ENCODE data around the genes OTOL1 and GOLIM4.

- RRBS: no CpG with 5 or more reads among the region's 3 CpGs
Observed at GRCh38 chr3:160804770-160805387, 48.8 kb downstream of the PPM1L start.

DNA sequence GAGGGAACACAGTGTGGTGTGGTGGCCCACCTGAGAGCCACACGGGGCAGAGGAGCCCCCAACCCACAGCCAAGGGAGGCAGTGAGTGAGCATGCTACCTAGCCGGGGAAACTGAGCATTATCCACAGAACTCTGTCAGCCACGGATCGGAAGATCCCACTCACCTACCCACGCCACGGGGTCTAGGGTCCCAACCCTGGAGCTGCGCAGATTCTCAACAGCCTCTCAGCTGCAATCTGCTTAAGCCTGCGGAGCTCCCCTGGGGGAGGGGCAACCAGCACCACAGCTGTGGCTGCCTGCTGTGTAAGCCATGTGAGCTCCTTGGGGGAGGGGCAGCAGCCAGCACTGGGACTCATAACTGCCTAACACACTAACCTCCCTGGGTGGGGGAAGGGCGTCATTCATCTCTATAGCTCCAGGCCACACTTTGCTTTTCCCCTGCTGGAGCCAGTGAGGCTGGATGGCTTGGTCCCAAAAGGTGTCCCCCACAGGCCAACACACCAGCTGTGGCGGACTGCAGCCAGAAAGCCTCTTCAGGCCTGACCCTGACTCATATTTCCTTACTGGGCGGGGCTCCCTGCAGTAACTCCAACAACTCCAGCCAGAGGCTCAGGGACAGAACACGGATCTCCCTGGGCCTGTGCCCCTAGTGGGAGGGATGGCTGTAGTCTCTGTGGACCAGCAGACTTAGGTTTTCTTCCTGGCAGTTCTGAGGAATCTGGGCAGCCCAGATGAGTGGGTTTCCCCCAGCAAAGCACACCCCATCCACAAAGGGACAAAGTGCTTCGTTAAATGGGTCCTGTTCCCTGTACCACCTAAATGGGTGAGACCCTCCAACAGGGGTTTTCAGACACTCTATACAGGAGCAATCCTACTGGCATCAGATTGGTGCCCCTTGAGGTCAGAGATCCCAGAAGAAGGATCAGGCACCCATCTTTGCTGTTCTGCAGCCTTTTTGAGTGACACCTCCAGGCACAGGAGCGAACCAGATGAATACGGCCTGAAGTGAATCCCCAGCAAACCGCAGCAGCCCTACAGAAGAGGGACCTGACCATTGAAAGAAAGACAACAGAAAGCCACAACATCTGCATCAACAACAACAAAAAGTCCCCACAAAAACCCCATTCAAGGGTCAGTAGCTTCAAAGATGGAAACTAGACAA lies 129.9 kb downstream of the PPM1L start:
- RRBS: no CpG with 5 or more reads among the region's 16 CpGs

- RRBS: no CpG with 5 or more reads among the region's 1 CpG
Observed at GRCh38 chr3:160981243-160981585, 123.9 kb downstream of the B3GALNT1 start.

GRCh38 chr3:161016404-161016832 lies 88.7 kb downstream of the B3GALNT1 start:
- RRBS: no CpG with 5 or more reads among the region's 4 CpGs

DNA sequence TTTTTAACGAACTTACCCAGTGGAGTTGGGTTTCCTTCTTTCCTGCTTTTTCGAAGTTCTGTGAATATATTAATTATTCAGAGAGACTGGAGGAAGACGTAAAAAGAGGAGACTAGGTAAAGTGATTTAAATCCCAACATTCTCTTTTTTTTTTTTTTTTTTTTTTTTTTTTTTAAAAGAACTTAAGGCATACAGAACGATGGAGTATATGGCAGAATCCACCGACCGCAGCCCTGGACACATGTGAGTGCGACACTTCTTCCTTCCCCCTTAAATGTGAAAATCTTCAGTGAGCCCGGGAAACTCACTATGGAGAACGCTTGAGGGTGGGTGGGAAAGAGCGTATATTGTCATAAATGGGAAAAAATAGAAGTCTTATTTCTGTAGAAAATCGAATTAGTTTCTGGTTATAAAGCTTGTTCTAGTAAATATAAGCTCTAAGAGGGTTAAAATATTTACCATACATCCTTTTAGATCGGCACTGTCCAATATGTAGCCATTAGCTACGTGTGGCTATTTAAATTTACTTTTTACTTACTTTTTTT lies 776 bp downstream of the NMD3 start:
- RRBS: no CpG with 5 or more reads among the region's 13 CpGs

- RRBS: no CpG with 5 or more reads among the region's 1 CpG
Observed at GRCh38 chr3:161496561-161496960, at the start of gene OTOL1. Gene OTOL1 (plus strand): TSS chr3:161496808.

DNA sequence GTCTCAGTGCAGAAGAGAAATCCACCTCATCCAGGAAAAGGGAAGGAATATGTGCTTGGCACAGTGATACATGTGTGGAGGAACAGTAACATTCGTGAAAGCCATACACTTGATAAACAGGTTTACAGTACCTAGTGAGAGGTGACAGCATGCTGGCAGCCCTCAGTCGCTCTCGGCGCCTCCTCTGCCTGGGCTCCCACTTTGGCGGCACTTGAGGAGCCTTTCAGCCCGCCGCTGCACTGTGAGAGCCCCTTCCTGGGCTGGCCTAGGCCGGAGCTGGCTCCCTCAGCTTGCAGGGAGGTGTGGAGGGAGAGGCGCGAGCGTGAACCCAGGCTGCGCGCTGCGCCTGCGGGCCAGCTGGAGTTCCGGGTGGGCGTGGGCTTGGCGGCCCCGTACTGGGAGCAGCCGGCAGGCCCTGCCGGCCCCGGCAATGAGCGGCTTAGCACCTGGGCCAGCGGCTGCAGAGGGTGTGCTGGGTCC lies 1579.5 kb downstream of the SI start:
- RRBS: no CpG with 5 or more reads among the region's 24 CpGs

DNA sequence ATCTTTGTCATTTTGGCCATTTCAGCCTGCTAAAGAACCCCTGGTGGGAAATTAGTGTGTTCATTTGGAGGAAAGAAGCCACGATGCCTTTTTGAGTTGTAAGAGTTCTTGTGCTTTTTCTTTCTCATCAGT lies 627.6 kb downstream of the SI start:
- RRBS: no CpG with 5 or more reads among the region's 1 CpG

GRCh38 chr3:165192405-165193261 lies 3.6 kb downstream of the SLITRK3 start:
- RRBS: no CpG with 5 or more reads among the region's 16 CpGs

- RRBS: 23% methylated on average over 5 of the region's 12 CpGs
Observed at GRCh38 chr3:165194376-165194775, 1.8 kb downstream of the SLITRK3 start.

DNA sequence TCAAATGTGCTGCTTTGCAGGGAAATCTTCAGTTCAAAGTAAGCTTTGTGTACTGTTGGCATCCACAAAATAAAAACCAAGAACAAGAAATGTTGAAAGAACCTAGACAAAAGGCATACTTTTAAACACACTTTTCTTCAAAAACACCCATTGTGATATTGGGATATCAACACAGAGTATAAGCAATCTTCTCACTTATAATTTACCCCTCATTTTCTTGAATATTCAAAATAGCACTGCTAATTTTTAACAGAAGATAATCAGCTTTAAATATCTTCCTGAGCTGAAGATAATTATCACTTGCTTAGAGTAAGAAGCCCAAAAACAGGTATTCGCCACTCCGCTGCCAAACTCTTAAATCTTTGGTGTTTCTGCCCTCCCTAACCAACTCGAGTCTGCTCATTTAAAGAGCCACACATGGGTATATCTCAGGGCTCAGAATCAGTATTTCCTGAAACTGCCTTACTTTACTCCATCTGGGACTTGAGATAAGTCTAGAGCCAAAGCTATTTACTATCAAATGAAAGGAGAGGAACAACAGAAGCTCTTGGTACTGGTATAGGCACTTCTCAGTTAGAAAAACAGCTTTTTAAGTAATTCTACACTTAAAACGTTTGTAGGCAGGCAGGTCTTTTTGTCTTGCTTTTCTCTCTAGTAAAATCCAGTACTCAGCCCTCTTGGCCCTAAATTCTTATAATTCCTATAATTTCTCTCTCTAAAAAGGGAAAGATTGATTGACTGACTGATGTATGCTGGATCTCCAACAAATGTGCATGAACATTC lies 10.8 kb downstream of the PDCD10 start:
- RRBS: no CpG with 5 or more reads among the region's 4 CpGs

GRCh38 chr3:168024220-168025561 lies 71.0 kb downstream of the GOLIM4 start:
- RRBS: no CpG with 5 or more reads among the region's 6 CpGs

- RRBS: no CpG with 5 or more reads among the region's 1 CpG
Observed at GRCh38 chr3:168028906-168029346, 66.8 kb downstream of the GOLIM4 start.

DNA sequence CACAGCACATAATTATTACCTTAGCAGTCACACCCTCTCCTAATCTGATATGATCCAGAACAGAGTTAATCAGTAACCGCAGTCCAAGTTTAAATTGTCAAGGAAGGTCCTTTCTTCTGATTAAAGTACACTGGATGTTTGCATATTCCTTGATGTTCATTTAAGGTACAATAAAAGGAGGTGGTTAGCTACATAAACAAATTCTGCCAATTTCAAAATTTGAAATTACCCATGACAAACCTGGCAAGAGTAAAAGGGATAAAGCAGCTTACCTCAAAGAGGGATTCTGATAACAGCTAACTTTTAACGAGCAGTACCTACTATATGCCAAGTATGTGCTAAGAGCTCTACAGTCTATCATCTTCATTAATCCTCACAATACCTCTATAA lies 4.4 kb downstream of the GOLIM4 start:
- RRBS: no CpG with 5 or more reads among the region's 2 CpGs

DNA sequence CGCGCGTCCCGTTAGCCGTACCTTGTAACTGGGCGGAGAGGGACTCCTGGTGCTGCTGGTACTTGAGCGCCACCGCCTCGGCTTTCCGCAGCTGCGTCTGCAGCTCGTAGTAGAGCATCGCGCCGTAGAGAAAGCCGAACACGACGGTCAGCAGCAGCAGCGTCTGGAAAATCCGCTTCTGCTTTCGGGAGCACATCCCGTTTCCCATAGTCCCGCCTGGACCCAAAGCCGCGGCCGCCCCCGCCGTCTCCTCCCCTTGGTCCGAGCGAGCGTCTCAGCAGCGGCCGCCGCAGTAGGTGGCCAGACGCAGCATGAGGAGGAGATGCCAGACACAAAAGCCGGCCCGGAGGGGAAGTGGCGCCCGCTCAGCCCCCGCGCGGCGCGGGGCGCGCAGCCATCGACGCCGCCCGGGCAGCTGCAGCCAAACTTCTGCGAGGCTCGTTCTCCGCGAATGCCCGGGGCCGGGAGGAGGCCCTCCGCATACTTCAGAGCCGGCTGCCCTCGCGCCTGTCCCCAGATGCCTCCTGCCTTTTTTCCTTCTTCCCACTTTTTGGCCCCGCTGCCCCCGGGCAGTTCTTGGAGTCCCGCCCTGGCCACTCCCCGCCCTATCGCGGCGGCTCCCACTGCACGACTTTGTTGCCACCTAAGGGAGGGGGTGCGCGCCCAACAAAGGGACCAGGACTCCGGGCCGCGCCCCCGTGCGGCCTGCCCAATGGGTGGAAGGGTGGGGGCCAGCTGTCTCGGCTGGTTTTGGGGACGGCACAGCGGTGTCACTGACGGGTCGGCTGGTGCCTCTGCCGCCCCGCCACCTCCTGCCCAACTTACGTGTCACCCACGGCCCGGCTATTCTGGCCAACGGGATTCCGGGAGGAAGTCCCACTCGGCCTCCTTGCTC lies at the start of gene GOLIM4:
Gene GOLIM4 (minus strand): TSS at position 847 of the 895 bp plus-strand sequence.
- RRBS: 2% methylated on average over 30 of the region's 88 CpGs

DNA sequence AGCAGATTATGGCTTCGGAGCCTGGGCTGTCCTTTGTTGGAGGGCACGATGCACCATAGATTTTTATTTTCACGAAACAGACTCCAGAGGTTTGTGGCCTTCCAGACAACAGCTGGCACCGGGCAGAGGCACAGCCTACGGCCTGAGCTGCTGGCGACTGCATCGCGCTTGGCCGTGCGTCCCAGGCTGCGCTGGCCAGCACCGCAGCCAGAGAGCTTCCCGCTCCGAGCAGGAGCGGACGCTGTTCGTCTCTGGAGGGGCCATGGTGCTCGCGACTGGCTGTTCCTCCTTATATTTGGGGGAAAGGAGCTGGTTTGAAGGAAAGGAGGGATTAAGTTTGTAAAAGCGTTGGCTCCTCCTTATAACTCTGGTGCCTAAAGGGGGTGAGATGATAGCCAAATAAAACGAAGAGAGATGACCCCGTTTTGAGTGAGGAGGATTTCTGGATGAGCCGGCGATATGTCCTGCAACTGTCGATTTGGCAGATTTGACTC lies 153.0 kb upstream of the GOLIM4 start:
- RRBS: no CpG with 5 or more reads among the region's 25 CpGs

DNA sequence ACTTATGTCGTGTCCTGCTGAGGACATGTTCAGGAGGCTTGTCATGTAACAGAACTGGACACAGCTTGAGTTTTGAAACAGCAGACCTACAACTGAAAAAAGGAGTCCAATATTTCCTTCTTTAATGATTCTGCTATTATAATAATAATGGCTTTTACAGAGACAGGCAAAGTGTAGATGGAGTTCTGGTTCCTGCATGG lies 582.1 kb upstream of the GOLIM4 start:
- RRBS: no CpG with 5 or more reads among the region's 1 CpG

- RRBS: no CpG with 5 or more reads among the region's 4 CpGs
Observed at GRCh38 chr3:169173250-169173770, 490.2 kb downstream of the MECOM start.

DNA sequence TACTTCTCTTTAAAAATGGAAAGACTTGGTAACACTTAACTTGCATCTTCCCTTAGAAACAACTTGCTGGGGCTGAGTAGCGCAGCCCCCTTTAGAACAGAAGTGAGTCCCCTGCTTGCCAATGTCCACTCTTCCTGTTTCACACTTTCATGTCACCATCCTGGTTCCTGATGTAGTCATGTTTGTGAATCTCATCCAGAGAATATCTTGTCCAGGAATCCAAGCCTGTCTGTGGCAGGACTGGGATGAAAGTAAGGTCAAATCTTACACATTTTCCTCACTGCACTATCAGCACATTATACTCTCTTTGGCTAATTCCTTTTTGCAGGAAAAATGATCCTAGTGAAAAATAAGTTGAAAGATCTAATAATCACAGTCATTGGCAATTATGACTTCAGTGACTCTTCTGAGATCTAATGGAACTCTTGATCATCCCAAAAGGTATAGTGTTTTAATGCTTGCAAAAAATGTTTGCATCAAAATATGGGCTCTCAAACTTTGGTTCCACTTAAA lies 457.5 kb downstream of the MECOM start:
- RRBS: no CpG with 5 or more reads among the region's 1 CpG

- RRBS: no CpG with 5 or more reads among the region's 10 CpGs
Observed at GRCh38 chr3:169273047-169273865, 390.3 kb downstream of the MECOM start.